Stomach (tissue), 7 donors: ENCODE measurements around a stretch of chr17.

- PRO-cap, result unidirectional peak, minus-strand start at chr17:81200369
- RAMPAGE, long total RNA, 5 experiments, result start-site peak on the minus strand in 1 of 5 experiments, at chr17:81200333-81200442 at its widest, 7 reads per replicate
- RRBS, result 87% methylated on average over 12 of the region's 16 CpGs
Observed at GRCh38 chr17:81200242-81200615, 22.5 kb downstream of the CEP131 start.

GRCh38 chr17:81243087-81243859, 4.2 kb downstream of the NDUFAF8 start:
- PRO-cap, result no peak
- RAMPAGE, long total RNA, 5 experiments, result no peak in any of the 5 experiments
- RRBS, result 65% methylated on average over 17 of the region's 26 CpGs

GRCh38 chr17:81277180-81277867, 17.8 kb downstream of the SLC38A10 start:
- PRO-cap, result no peak
- RAMPAGE, long total RNA, 5 experiments, result no peak in any of the 5 experiments
- RRBS, result 6% methylated on average over 4 of the region's 27 CpGs

GRCh38 chr17:81298477-81299031, 3.4 kb upstream of the SLC38A10 start:
- PRO-cap, result no peak
- RAMPAGE, long total RNA, 5 experiments, result no peak in any of the 5 experiments
- RRBS, result no CpG with 5 or more reads among the region's 12 CpGs

DNA sequence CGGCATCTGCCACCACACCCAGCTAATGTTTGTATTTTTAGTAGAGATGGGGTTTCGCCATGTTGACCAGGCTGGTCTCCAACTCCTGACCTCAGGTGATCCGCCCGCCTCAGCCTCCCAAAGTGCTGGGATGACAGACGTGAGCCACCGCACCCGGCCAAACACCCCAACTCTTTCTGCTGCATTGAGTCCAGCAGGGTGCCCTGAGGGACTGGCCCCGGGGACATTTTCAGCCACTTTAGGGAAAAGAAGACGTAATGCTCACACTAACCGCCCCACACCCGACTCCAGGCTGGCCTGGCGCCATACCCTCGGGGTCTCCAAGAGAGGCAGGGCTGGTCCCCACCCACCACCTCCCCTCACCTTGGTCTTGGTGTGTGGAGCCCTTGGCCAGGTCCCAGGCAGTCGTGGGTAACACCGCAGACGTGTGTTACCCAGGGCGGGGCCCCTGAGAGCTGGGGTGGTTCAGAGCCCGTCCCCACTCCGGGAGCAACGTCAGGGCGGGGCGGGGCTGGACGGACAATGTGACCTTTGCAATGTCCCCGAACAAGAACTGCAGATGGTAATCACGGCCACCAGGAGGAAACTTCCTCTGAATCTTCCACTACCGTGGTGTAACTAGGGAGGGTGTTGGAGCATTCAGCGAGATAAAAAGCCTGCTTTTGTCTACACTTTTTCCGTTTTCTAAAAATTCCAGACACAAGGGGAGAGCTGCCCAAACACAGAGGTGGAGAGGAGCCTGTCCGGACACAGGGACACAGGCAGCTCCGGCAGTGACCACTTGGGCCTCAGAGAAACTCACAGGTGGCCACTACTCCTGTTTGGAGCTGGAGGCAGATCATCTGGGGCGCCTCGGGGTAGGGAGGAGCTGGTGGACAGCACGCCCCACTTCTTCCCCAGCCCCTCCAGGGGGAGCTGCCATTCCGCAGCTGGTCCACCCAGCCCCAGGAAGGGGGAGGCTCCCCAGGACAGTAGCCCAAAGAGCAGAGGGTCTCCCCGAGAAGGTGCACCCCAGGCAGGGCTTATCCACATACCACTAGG, 14.0 kb upstream of the SLC38A10 start:
- PRO-cap, result bidirectional peak, plus-strand start at position 718 of the sequence, minus-strand start at position 427 of the sequence
- RAMPAGE, long total RNA, 5 experiments, result no peak in any of the 5 experiments
- RRBS, result 22% methylated on average over 2 of the region's 35 CpGs

- PRO-cap, result no peak
- RAMPAGE, long total RNA, 5 experiments, result no peak in any of the 5 experiments
- RRBS, result 85% methylated on average over 2 of the region's 24 CpGs
Observed at GRCh38 chr17:81328360-81329250, 33.5 kb upstream of the SLC38A10 start.

GRCh38 chr17:81329251-81330592, 34.6 kb upstream of the SLC38A10 start:
- PRO-cap, result bidirectional peak, plus-strand start at chr17:81329810, minus-strand start at chr17:81329701
- RAMPAGE, long total RNA, 5 experiments, result no peak in any of the 5 experiments
- RRBS, result 5% methylated on average over 9 of the region's 34 CpGs

- PRO-cap, result bidirectional peak, plus-strand start at chr17:81387076, minus-strand start at chr17:81386930; bidirectional peak, plus-strand start at chr17:81387324, minus-strand start at chr17:81387287; bidirectional peak, plus-strand start at chr17:81387410, minus-strand start at chr17:81387389; unidirectional peak, minus-strand start at chr17:81387604
- RAMPAGE, long total RNA, 5 experiments, result no peak in any of the 5 experiments
- RRBS, result 2% methylated on average over 70 of the region's 104 CpGs
Observed at GRCh38 chr17:81386850-81387731, 8.2 kb upstream of the BAHCC1 start.

DNA sequence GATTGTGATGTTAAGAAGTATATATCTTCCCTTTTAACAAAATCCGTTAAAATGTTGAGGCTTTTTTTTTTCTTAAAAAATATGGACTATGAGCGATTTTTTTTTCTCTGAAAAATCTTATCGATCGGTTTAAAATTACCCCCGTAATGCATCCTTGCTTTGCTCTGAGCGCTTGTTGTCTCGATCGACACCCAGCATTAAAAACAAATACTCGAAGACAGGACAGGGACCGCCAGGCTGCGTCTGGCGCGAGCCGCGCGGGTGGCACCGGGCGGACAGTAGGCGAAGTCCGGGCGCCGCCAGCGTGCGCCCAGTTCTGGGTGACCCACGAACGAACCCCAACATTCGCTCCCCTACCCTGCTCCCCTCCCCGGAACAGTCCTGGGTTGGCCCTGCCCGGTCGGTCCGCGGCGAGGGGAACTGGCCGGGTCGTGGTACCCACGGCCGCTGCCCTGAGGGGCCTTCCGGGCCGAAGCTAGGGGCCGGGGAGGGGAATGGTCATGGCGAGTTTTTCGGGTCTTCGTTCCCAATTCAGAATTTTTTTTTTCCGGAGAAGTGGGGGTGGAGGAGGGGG, 577 bp downstream of the BAHCC1 start:
- PRO-cap, result no peak
- RAMPAGE, long total RNA, 5 experiments, result no peak in any of the 5 experiments
- RRBS, result 17% methylated on average over 14 of the region's 44 CpGs

DNA sequence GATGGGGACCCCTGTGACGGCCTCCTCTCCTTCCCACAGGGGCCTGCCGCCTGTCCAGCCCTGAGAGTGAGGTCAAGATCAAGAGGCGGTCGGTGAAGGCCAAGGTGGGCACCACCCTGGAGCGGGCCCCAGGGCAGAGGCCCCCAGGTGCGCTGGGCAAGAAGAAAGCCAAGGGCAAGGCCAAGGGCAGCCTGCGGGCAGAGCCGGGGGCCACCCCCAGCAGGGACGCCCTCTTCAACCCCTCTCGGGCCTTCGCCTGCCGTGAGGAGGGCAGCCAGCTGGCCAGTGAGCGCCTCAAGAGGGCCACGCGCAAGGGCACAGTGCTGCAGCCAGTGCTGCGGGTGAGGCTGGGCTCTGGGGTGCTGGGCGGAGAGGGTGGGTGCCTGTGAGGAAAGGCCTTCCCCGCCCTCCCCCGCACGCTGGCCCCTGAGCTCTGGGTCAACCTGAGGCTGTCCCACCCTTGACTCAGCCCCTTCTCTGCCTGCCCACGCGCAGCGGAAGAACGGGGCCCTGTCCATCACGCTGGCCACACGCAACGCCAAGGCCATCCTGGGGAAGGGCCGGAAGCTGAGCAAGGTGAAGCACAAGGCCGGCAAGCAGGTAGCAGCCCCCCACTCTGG, 54.4 kb downstream of the ACTG1 start:
- PRO-cap, result no peak
- RAMPAGE, long total RNA, 5 experiments, result start-site peak on the plus strand in 3 of 5 experiments, centred at positions 322 to 599 of the sequence, 6 to 25 reads per replicate
- RRBS, result no CpG with 5 or more reads among the region's 29 CpGs

GRCh38 chr17:81460846-81461601, 51.6 kb downstream of the ACTG1 start:
- PRO-cap, result no peak
- RAMPAGE, long total RNA, 5 experiments, result start-site peak on the plus strand in 1 of 5 experiments, at chr17:81460906-81460937 at its widest, 6 reads per replicate
- RRBS, result 9% methylated on average over 5 of the region's 61 CpGs

GRCh38 chr17:81465745-81466502, 46.7 kb downstream of the ACTG1 start:
- PRO-cap, result unidirectional peak, minus-strand start at chr17:81466045
- RAMPAGE, long total RNA, 5 experiments, result start-site peak on the plus strand in 1 of 5 experiments, at chr17:81465774-81465971 at its widest, 18 reads per replicate; start-site peak on the minus strand in 1 of 5 experiments, at chr17:81466020-81466104 at its widest, 63 to 142 reads per replicate
- RRBS, result 82% methylated on average over 2 of the region's 30 CpGs

- PRO-cap, result bidirectional peak, plus-strand start at chr17:81513009, minus-strand start at chr17:81512796
- RAMPAGE, long total RNA, 5 experiments, result no peak in any of the 5 experiments
- RRBS, result under 1% methylated on average over 16 of the region's 19 CpGs
Observed at GRCh38 chr17:81512974-81513078, 227 bp upstream of the ACTG1 start.

GRCh38 chr17:81556609-81556934, 4.4 kb upstream of the FAAP100 start:
- PRO-cap, result no peak
- RAMPAGE, long total RNA, 5 experiments, result no peak in any of the 5 experiments
- RRBS, result no CpG with 5 or more reads among the region's 10 CpGs

DNA sequence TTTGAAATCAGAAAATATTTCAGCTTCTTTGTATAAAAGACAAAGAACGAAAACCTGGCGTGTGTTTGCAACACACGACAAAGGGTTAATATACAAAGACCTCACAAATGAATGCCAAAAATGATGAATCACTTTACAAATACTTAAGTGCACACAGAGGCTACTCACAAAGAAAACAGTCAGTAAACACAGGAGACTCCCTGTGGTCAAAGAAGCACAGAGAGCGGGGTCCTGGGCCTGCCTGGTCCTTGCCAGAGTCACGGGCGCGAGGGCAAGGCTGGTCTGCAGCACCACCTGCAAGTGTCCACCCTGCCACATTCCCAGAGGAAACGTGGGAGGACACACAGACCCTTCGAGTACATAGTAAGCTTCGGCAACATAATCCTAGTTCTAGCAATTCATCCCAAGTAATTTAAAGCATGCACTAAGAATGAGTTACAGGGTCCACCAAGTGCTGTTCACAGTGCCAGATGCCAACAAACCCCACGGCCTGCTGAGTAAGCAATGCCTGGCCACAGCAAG, 24.5 kb upstream of the FAAP100 start:
- PRO-cap, result no peak
- RAMPAGE, long total RNA, 5 experiments, result no peak in any of the 5 experiments
- RRBS, result no CpG with 5 or more reads among the region's 11 CpGs

DNA sequence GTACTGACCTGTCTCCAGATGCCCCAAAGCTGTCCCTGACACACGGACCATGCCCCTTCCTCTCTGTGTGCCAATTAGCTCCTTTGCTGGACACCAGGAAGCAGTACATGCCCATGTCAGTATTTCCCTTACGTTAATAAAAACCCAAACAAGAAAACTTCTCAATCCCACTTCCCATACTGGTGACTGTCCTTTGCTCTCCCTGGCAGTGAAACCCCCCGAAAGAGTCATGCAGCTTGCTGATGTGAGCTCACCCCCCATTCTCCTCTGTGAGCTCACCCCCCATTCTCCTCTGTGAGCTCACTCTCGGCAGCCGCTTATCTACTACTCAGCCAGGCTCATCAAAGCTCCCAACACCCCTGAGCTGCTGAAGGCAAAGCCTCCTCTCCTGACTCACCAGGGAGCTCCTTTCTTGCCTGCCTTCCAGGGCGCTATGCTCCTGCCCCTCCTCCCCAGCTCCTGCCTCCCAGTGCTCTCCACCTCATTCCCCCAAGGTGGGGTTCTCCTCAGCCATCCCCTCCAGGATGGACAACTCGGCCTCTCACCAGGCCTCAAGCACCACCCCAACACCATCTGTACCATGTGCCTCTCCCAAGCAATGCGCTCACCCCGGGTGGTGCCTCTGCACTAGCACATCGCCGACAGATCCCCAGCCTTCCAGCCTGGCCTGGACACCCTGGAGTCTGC, 27.6 kb upstream of the FAAP100 start:
- PRO-cap, result no peak
- RAMPAGE, long total RNA, 5 experiments, result no peak in any of the 5 experiments
- RRBS, result no CpG with 5 or more reads among the region's 11 CpGs

GRCh38 chr17:81682558-81683025, 1.0 kb downstream of the ARL16 start:
- PRO-cap, result no peak
- RAMPAGE, long total RNA, 5 experiments, result no peak in any of the 5 experiments
- RRBS, result 36% methylated on average over 2 of the region's 13 CpGs

DNA sequence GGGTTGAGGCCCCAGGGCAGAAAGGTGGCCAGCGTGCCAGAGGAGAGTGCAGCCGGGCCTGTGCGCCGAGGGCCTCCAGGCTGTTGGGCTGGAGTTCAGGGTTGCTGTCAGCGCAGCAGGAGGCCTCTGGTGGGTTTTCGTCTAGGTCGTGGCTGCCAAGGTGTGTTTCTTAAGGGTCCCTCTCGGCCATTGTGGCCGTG, 5.3 kb downstream of the HGS start:
- PRO-cap, result no peak
- RAMPAGE, long total RNA, 5 experiments, result no peak in any of the 5 experiments
- RRBS, result 100% methylated on average over 2 of the region's 9 CpGs

DNA sequence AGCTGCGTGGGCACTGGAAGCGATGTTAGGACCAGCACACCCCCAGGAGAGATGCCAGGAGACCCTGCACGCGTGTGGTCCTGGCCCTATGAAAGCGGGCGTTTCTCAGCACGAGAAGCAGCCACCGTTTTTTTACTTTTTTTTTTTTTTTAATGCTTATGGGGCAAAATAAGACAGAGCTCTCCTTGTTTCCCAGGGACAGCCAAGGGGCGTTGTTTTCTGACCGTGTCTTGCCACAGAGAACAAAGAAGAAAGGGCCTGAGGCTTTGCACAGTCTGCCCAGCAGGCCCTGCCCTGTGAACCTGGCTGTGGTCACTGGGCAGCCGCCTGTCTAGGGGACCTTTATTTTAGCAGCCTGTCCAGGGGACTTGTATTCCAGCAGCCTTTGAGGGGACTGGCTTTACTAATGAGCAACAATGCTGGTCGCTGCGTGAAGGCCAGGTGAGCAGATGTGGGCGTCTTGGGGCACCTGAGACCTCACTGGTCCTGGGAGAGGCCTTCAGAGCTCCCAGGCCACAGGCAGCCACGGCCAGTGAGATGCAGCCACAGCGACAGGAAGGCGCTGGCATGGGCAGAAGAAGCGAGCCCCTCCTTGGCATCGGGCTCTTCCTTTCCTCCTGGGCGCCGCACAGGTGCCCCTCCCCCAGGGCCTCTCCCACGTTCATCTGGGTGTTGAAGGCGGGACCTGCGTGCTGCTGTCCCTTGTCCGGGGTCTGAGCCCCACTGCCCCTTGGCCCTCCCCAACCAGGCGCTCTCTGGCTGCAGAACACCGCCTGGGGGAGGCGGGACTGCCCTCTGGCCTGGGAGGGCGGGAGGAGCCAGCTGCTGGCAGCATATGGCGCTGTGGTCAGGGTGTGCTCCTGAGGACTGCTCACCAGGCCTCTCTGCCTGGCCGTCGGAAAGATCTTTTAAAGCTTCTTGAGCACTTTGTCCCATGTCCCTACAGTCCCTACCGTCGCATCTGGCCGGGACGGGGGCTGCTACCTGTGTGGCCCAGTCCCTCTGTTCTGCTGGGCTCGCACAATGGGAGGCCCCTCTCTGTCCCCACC, 1.3 kb downstream of the SLC25A10 start:
- PRO-cap, result bidirectional peak, plus-strand start at position 850 of the sequence, minus-strand start at position 771 of the sequence
- RAMPAGE, long total RNA, 5 experiments, result no peak in any of the 5 experiments
- RRBS, result no CpG with 5 or more reads among the region's 37 CpGs

- PRO-cap, result no peak
- RAMPAGE, long total RNA, 5 experiments, result no peak in any of the 5 experiments
- RRBS, result no CpG with 5 or more reads among the region's 9 CpGs
Observed at GRCh38 chr17:81721871-81722870, 10.1 kb downstream of the SLC25A10 start.